Colon Carcinoma Metastatic in the Brain (tissue), 2 donors: ENCODE measurements around the gene TFAP2D.

GRCh38 chr6:47146352-47147237, 104.5 kb upstream of the ADGRF1 start:
- PRO-cap, 2 experiments, result no peak in any of the 2 experiments

DNA sequence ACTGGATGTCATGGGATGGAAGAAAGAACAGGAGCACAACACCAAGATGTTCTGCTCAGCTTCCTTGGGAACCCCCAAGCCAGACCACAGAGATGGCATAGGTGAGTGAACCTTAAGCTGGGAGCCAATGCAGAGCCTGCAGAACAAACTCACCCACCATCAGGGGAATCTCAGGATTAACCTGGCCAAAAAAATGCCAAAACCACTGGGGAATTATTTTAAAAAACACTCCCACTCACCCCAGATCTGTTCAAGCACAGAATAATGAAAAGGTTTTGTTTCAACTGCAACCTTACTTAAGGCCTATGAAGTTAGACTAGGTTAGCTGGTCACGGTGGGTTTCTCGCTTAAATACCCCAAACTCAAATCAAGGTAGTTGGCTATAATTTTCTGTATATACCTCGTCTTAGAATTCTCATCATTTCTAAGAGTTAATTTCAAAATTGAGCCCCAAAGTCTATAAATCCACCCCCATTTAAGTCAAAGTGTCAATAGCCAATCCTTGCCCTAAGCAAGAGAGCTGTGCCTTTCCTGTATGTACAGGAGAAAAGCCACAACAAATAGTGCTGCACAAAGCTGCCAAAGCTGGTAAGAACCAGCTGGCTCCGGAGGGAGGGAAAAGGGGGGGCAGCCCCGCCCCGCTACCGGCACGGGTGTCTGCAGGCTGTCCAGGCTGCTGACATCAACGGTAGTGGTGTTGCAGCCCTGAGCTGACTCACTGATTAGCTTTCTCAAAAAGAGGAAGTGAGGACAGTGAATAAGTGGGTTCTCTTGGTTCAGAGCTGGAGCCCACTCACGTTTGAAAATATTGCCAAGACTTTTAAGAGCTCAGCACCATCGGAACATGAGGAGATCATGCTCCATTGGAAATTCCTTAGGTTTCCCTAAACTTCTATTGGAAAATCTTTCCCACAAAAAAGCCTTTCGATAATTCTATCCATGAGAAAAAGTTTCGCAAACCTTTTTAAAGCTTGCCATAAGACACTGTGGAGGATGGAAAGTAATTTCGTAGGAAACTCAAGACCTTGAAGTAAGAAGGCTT, 67.4 kb downstream of the TNFRSF21 start:
- PRO-cap, 2 experiments, result no peak in any of the 2 experiments

DNA sequence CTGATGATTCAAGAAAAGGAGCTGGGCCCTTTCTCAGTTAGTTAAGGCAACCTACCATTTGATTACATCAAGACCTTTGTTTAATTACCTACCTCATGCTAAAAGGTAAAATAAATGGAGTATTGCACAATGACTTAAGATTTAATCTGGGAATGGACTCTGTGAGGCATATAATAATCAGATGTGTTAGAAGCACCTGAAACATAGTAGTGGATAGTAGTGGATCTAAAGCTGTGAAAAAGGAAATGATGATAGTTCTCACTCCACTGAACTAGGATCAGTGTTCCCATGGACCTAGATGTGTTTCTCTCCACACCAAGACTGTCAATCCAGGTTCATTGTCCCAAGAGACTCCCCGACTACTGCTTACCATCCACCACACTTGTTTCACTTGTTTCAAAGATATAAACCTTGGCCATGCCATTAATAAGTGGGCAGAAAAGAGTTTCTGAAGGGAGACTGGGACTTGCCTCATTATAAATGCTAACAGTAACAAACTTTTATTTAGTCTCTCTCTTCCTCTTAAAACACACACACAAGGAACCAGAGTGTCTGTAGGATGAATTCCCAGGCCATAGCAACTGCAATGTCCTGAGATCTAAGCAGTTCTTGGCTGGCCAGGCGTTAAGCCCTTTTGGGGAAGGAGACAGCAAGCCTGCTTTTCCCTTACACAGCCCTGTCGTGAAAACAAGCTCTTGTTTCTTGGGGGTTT, 1.9 kb downstream of the TNFRSF21 start:
- PRO-cap, 2 experiments, result no peak in any of the 2 experiments

GRCh38 chr6:49500877-49501280, 1.2 kb downstream of the GLYATL3 start:
- PRO-cap, 2 experiments, result no peak in any of the 2 experiments

- PRO-cap, 2 experiments, result no peak in any of the 2 experiments
Observed at GRCh38 chr6:49550007-49550245, 542 bp upstream of the C6orf141 start.

GRCh38 chr6:50713375-50713677, at the start of gene TFAP2D:
TSS of gene TFAP2D (plus strand) at chr6:50713526.
- PRO-cap, 2 experiments, result no peak in any of the 2 experiments

- PRO-cap, 2 experiments, result no peak in any of the 2 experiments
Observed at GRCh38 chr6:50817339-50817618, 1.4 kb upstream of the TFAP2B start.

- PRO-cap, 2 experiments, result no peak in any of the 2 experiments
Observed at GRCh38 chr6:52285214-52285564, 647 bp upstream of the MCM3 start.

- PRO-cap, 2 experiments, result no peak in any of the 2 experiments
Observed at GRCh38 chr6:52285726-52285925, 1.1 kb upstream of the MCM3 start.

GRCh38 chr6:52305729-52306468, 21.4 kb upstream of the MCM3 start:
- PRO-cap, 2 experiments, result no peak in any of the 2 experiments

- PRO-cap, 2 experiments, result peak in 1 of 2 experiments; most common minus-strand start chr6:52420981 (in 1)
Observed at GRCh38 chr6:52420695-52421499, 755 bp downstream of the EFHC1 start.

DNA sequence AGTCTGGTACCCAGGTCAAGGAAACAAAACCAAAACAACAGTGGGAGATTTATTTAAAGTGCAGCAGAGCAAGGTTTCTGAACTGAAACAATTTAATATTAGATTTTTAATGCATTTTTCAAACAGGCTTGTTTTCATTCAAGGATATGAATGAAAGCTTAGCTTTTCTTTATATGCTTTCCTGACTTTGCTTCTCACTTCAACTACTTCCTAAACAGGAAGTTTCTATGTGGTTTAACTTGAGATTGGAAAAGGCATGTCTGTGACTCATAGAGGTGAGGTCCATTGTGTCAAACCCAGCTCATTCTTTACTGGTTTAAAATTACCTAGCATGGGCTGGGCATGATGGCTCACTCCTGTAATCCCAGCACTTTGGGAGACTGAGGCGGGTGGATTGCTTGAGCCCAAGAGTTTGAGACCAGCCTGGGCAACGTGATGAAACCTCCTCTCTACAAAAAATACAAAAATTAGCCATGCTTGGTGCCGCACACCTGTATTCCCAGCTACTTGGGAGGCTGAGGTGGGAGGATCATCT, 34.4 kb downstream of the EFHC1 start:
- PRO-cap, 2 experiments, result no peak in any of the 2 experiments

DNA sequence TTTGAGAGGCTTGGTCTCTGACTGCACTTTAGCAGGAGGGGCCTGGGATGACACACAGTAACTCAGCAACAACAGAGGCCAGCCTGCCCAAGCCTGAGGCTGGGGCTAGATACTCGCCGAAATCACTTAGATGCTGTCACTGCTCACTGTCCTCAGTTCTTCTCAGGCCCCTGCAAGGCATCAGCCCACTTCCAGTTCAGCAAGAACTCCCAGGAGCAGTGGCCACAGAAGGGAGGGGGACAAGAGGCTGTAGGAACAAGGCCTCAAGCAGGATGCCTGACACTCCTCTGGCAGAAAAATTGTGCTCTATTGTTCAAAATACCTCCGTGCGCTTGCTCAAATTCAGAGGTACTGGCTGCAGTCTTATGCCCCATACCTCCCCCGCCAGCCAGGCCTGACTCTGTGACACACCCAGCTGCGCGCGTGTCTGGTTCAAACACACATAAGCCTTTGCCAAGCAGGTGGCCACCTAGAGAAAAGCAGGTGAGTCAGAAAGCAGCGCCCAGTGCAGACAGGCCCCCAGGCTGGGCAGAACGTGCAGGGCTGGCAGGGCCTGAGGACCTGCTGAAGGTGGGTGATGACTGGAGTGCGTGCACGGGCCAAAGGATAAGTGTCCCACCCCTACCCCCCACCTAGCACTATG, 73.2 kb downstream of the TRAM2 start:
- PRO-cap, 2 experiments, result peak in 1 of 2 experiments; most common plus-strand start position 472 of the sequence (in 1)

- PRO-cap, 2 experiments, result no peak in any of the 2 experiments
Observed at GRCh38 chr6:52543419-52544175, 33.3 kb downstream of the TRAM2 start.

GRCh38 chr6:52578120-52578474, 1.2 kb upstream of the TRAM2 start:
- PRO-cap, 2 experiments, result peak in 1 of 2 experiments; most common minus-strand start chr6:52578179 (in 1)

DNA sequence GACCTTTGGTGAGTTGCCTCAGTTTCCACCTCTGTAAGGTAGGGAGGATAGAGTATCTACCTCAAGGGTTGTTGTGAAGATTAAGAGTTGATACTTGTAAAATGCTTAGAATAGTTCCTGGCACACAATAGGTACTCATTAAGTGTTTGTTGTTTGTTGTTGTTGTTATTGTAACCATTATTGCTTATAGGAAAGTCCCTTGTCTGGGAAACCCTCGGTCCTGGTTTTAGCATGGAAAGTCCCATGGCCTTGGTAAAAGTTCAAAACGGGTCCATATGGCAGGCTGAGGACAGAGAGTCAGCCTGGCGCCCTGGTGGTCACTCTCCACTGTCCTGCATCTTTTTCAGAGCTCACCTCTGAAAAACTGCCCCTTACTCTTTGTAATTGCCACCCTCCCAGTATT, 7.9 kb upstream of the TMEM14A start:
- PRO-cap, 2 experiments, result no peak in any of the 2 experiments

DNA sequence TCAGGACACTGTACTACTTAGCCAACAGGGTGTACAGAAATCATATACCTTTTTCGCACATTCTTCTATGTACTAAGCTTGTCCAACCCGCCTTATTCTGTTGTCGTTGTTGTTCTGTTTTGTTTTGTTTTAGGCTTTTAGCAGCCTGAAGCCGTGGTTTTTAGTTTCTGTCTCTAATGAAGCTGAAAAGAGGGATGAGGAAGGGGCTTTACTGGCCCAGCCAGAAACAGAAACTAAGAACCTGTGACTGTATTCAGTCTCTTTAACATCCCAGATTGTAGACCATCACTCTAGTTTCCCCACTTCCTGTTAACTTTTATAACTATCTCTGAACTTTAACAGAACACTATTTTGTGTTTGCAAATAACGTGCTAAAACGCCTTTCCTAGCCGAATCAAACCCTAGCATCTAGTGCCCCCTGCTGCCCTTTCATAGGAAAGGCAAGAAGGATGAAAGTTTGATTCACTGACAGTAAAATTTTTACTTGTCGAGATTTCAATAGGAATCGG, 7.4 kb upstream of the TMEM14A start:
- PRO-cap, 2 experiments, result no peak in any of the 2 experiments

- PRO-cap, 2 experiments, result no peak in any of the 2 experiments
Observed at GRCh38 chr6:53192816-53193202, 44.2 kb upstream of the GCM1 start.

GRCh38 chr6:53340854-53341118, 8.0 kb downstream of the ELOVL5 start:
- PRO-cap, 2 experiments, result no peak in any of the 2 experiments

DNA sequence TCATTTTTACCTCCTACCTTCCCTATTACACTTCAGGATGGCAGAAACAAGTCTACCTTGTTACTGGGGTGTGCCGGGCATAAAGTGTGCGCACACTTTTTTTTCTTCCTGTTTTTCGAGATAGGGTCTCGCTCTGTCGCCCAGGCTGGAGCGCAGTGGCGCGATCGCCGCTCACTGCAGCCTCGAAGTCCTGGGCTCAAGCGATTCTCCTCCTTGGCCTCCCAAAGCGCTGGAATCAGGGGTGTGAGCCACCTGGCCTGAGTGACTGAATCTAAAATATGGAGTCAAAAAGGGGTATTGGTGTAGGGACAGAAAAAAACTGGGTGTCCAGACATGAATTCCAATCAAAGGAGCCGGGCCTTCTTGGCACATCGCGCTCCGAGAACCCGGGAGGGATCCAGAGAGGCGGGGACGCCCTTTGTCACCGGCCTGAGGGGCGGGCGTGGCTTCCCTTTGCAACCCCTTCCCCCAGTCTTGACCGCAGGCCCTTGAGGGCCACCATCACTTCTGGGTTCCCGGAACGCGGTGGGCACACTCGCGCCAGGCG, 10.0 kb upstream of the ELOVL5 start:
- PRO-cap, 2 experiments, result peak in 2 of 2 experiments; most common plus-strand start position 471 of the sequence (in 2); most common minus-strand start position 380 of the sequence (in 1)